Neural cell (in vitro differentiated cells): ENCODE measurements around a stretch of chr14.

DNA sequence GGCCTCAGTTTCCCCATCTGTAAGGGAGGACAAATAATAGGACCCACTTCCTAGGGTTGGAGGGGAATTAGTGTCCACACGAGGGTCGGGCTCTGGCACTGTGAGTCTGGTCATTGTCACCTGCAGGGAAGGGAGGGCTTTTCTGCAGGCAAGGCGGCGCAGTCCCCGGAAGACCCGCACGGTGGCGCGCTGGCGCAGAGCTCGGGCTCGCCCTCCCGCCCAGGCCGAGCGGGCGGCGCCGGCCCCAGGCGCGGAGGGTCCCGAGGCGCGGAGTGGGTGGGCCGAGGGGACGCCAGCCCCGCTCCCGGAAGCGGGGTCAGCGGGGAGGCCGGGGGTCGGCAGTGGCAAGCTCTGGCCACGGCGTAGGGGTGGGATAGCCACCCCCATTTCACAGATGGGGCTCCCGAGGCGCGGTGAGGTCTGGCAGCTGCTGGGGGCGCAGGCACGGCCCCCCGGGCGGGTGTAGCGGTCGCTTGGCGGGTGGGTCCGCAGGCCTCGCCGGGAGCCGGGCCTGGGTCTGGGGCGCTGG lies 45.9 kb downstream of the CYP46A1 start:
- RAMPAGE, long total RNA, result no peak

DNA sequence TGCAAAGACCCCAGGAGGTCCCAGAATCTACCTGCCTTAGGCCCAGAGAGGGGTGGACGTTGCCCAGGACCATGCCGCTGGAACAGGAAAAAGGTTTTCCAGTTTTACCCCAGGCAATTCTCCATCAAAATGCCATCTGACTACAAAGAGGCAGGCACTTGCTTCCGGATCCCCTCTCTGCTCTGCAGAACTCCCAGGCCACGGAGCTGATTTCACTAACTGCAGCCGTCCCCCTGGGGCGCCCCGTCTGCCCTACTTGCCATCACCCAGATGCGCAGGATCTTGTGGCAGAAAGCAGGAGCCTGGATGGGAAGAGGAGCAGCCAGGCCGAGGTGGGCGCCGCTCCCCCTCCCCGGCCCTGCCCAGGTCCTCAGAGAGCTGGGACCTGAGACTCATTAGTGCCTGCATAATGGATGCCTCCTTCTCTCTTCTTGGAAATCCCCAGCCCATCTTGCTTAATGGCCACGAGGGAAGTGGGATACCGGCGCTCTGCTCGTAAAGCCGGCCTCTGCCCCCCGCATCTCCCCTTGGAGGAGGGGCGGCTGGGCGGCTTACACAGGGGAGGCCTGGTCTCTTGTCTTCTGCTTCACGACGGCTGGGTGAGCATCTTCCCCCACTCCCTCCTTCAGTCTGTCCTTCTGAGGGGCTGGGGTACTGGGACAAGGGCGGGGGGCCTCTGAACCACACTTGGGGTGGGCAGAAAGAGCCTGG lies 19.6 kb upstream of the EML1 start:
- RAMPAGE, long total RNA, result no peak

DNA sequence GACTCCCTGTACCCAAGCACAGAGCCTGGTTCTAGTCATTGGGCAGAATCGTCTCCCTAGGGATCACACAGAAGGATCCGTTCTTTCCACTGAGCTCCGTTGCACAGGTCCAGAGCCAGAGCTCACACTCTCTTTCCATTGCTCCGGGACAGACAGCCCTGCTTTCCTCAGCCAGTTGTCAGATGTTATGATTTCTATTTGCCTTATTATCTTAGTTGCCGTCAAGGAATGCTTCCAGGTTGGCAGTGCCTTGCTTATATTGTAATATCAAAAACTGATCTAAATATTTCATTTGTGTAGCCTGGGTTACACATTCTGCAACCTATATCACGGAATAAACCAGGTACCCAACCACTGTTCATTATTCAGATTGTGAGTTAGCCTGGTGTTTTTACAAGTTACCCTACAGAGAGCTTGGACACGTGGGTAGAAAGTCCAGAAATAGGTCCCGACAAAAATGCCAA lies 17.8 kb upstream of the EVL start:
- RAMPAGE, long total RNA, result no peak

DNA sequence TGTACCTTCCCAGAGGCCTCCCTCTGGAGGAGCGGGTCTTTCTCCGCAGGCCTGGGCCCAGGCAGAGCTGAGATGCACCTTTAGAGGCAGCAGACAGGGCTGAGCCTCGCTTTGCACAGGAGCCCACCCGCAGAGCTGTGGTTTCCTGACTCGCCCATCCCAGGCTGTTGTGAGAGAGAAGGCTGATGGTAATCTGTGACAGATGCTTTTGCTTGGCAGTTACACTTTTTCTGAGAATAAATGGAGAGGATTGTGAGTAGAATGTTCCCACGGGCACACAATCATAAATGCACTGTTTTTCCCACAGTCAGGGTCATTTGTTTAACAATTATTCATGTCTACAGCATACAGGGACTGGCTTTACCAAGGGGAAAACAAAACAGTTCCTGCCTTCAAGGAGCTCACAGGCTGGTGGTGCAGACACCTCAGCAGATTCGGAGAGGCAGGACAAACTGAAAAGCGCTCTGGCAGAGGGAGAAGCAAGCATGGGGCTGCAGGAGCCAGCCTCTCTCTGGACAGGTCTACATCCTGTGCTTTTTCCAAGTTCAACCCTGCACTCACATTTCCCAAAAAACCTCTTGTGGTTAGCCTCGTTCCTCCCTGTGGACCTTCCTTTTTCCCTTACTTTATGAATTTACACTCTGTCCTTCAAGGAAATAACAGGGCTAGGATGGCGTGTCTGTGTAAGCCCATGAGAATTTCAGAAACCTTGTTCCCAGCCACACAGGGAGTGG lies 14.0 kb downstream of the EVL start:
- RAMPAGE, long total RNA, result no peak

DNA sequence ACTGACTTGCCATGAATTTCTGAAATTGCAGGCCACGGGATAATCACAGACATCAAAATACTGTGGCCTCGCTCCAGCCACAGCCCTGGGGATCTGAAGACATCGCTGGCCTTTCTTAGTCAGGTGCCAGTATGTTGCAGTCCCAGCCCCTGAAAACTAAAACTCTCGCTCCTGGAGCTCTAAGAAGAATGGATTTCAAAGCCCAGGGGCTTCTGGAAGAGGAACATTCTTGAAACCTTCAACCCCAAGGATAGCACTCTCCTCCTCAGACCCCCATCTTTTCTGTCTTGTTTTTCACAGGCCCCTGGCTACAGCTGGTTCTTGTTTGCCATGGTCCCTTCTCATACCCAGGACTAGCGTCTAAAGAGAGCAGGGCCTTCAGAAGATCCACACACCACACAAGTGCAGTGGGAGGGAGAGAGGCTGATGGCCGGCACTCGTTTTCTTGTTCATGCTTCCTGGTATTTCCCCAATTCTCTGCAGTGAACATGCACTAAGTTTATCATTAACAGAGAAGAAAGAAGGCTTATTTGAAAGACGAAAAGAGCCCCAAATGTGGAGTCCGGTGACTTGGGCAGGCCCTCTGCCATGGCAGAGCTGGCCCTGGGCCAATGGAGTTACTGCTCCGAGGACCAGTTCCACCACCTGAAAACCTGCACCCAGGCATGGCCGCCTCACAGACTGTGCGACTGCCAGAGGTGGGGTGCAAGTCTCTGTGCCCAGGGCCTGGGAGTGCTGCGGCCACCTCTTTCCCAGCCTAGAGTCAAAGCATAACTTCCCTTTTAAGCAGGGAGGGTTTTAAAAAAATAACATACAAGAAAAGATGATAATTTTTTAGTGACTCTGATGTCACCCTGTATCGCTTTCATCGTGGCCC lies 25.0 kb downstream of the DEGS2 start:
- RAMPAGE, long total RNA, result no peak

DNA sequence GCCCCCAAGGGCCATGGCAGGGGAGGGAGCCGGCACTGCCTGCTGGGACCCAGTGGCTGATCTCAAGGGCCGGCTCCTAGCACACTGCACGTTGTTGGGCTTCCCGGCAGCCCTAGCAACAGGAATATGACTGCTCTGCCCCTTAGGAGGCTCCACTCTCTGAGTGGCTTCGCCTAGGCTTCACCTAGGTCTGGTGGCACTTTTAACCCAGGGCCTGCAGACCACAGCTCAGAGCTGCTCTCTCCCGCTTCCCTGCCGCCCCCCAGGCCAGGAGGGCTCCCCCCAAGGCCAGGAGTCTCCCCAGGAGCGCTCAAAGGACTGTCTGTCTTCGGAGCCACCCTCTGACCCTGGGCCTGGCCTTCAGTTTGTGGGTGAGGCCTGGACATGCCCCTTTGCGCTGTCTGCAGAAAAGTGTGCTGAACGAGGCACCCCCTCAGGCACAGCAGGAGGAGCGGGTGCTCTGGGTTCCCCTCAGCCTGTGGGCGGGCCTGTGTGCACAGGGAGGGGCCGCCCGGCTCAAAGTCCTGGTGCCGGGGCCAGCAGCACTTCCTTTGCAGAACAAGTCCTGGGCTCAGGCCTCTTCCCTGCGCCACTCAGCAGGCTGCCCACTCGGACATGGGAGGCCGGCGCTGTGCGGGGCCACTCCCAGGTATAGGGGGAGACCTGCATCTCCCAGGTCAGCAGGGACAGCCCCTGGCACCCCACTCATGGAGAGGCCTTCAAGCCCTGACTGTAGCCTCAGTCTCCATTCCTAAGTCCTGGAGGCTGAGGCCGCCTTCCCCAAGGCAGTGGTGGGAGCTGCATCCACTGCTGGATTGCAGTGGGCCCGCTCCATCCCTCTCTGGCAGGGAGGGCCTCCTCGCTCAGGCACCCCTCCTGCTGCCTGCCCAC lies 14.4 kb downstream of the DEGS2 start:
- RAMPAGE, long total RNA, result no peak

GRCh38 chr14:100213420-100214602 lies 25.1 kb upstream of the YY1 start:
- RAMPAGE, long total RNA, result no peak

GRCh38 chr14:100307362-100308394 lies 1.4 kb upstream of the SLC25A29 start:
- RAMPAGE, long total RNA, result no peak

DNA sequence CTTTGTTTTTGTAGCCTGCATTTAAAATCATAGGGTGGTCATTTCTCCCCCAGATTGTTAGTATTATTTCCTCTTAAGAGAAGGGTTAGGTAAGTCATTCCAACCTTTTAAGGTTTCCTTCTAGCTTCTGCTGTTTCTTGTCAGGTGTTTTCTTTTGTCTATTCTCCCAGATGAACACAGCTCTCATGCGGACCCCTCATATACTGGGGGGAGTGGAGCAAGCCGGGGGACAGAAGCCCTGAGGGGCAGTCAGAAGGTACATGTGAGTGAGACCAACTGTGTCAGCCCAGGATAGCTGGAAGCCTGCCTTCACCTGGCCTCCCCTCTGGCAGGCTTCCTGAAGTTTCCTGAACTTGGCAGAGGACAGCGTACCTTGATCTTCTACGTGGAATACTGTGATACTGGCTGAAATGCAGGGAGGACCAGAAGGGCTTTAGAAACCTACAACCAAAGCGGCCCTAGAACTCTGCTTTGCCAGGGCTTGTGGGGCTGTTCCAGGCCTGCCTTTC lies 13.1 kb downstream of the WDR25 start:
- RAMPAGE, long total RNA, result no peak

DNA sequence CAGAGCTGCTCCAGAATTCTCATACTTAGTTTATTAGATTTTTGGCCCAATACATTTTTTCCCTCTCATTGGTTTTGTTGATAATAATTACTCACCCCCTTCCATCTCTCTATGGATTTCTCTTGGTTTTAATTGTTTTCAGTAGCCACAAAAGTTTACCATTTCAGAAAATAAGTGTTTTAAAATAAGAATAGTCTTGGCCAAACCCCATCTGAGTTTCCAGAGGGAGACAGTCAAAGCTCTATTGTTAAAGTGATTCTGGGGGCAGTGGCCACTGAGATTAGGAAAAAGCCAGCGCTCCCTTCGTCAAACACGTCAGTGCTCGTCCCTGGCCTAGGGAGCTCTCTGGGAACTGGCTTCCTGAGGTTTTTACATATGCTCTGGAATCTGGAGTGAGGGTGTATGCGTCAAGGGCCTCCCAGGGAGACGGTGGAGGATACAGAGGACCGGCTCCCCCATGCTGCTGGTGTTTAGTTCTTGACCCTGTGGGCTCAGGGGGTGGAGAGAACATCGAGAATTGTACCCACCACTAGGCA lies 33.7 kb downstream of the WDR25 start:
- RAMPAGE, long total RNA, result no peak

DNA sequence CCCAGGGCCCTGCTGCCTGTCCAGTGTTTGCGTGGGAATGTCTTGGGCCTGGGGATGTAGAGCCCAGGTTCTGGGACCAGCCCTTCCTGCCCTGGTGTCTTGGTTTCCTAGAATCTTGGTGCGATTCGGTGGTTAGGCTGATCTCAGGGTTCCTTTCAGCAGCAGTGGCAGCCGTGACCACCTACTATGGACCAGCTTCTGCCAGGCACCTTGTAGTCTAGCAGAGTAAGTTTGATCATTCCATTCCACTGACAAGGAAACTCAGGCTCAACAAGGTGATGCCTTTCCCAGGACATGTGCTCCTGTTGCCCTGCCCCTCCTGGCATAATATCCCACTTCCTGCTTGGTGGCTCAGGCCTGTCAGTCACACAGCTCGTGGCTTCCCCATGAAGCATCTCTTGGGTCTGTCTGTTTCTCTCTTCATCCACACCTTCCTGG lies 48.3 kb downstream of the WDR25 start:
- RAMPAGE, long total RNA, result no peak

- RAMPAGE, long total RNA, result no peak
Measured at GRCh38 chr14:100537746-100538399, 49.3 kb downstream of the BEGAIN start.

DNA sequence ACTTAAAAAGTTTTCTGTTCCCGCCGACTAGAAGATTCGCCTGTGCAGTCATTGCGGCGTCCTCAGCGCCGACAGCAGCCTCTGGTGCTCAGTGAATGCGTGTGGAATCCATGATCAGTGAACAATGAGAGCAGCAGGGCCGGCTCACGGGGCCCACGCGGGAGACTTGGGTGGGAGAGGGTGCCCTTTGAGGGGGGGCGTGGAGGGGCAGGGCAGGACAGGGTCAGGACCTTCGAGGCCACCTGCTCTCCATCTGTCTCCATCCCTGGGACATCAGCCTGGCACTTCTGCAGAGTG lies 24.4 kb downstream of the BEGAIN start:
- RAMPAGE, long total RNA, result no peak

- RAMPAGE, long total RNA, result no peak
Measured at GRCh38 chr14:100567017-100567522, 20.1 kb downstream of the BEGAIN start.

- RAMPAGE, long total RNA, result no peak
Measured at GRCh38 chr14:100703754-100704227, 22.9 kb upstream of the DLK1 start.

GRCh38 chr14:100824114-100824711 lies 79.3 kb downstream of the RTL1 start:
- RAMPAGE, long total RNA, result no peak

- RAMPAGE, long total RNA, result no peak
Measured at GRCh38 chr14:100949600-100950055, 46.1 kb upstream of the RTL1 start.

- RAMPAGE, long total RNA, result no peak
Measured at GRCh38 chr14:100981064-100981760, 77.7 kb upstream of the RTL1 start.

DNA sequence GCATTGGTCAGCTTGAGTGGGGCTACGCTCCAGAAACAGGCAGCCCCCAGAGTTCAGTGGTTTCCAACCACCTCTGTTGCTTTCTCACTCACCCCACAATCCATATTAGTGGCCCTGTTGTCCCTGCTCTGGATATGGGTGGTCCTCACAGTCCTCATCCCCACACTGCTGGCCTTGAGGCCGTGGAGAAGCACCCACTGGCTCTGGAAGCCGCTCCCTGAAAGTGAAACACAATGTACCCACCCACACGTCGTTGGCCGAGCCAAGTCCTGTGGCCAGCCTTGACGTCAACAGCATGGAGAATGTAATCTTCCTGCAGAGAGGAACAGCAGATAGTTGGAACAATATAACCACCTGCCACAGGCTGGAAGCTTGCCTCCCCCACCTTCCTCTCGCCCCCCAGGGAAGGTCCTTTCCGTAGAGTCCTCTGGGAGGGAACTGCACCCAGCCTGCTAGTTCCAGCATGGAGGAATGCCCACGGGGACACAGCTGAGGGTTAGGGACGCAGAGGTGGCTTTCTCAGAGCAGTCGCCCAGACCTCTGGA lies 351.9 kb upstream of the RTL1 start:
- RAMPAGE, long total RNA, result no peak

DNA sequence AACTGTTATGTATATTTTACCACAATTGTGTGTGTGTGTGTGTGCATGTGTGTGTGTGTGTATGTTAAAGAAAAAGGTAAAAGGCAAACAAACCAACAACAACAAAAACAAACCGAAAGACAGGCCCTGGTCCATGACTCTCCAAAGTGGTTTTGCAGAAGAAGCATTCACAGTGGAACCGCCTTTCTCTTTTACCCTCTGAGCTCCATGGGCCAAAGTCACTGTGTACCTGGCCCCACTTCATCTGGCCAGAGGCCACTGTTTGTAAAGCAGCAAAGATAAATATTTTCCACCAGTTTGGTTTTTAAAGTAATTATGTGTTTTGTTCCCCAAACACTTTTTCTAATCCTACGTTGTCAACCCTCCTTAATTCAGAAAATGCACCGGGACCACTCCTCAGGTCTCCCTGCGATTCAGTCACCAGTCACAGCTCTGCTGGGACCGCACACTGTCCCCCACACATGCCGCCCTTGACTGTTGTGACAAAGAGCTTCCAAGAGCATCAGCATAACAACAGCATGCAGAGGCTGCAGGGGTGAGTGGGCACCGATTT lies 265.7 kb upstream of the PPP2R5C start:
- RAMPAGE, long total RNA, result no peak